PC-3 (cell line): ENCODE measurements around a stretch of chr1.

DNA sequence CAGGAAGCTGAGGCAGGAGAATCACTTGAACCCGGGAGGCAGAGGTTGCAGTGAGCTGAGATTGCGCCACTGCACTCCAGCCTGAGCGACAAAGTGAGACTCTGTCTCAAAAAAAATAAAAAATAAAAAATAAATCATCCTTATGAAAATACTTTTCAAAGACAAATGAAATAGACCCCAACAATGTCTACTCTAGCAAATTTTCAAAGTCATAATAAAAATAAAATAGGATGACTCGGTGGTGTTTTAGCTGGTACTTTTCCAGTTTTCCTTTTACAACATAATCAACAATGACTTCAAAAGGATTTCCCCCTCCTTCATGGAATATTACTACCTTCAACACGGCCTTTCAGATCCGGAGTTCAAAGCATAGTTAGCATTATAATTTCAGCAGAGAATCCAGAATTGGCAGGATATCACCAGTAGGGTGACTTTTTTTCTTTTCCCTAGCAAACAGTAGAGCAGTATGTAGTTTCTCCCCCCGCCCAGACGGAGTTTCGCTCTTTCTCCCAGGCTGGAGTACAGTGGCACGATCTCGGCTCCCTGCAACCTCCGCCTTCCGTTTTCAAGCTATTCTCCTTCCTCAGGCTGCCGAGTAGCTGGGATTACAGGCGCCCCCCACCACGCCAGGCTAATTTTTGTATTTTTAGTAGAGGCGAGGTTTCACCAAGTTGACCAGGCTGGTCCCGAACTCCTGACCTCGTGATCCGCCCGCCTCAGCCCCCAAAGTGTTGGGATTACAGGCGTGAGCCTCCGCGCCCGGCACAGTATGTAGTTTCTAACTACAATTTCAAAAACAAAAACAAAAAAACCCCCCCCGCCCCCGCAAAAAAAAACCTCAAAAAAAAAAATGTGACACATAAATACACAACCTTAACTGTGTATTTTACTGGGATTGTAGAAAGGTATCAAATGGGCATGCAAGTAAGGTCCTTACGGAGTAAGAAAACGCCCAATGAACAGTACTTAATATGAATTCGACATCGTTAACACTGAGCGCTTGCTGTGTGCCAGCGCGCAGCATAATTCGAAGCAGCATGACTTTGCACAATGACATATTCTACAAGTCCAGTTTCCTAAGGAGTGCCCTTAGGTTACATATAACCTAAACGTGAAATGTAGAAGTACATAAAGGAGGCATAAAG is 1.6 kb upstream of the COX20 start:
- RAMPAGE, long total RNA: no peak

GRCh38 chr1:244834837-244835620 is 429 bp upstream of the COX20 start:
- RAMPAGE, long total RNA: no peak

DNA sequence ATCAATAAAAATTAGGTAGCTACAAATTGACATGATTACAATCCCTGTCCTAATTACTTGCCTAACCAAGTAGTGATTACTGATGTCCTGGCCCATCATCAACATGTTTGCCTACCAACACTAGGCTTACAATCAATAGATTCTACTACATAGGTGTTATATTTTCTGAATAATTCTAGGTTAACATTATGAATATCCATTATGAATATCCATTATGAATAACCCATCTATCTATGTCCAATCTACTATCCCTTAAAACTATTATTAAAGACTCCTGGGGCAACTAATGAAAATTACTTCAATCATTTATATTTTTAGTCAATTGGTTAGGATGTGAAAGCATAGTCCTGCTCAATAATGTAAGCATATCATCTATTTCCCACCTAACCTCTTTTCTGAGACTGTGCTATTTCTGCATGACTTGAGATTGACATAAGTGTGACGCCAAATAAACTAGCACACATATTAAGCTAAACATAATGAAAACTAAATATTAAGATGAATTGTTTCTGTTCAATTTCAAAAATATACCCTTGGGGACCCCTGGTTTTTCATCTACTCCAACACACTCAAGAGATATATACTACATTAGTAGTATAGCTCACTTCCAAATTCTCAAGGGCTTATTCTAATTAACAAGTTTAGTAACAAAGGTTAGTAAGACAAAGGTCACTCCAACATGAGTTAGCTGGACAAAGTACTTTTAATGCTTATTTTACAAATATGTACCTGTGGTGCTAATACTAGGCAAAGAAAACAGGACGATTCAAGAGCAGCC is 14.3 kb downstream of the COX20 start:
- RAMPAGE, long total RNA: no peak

DNA sequence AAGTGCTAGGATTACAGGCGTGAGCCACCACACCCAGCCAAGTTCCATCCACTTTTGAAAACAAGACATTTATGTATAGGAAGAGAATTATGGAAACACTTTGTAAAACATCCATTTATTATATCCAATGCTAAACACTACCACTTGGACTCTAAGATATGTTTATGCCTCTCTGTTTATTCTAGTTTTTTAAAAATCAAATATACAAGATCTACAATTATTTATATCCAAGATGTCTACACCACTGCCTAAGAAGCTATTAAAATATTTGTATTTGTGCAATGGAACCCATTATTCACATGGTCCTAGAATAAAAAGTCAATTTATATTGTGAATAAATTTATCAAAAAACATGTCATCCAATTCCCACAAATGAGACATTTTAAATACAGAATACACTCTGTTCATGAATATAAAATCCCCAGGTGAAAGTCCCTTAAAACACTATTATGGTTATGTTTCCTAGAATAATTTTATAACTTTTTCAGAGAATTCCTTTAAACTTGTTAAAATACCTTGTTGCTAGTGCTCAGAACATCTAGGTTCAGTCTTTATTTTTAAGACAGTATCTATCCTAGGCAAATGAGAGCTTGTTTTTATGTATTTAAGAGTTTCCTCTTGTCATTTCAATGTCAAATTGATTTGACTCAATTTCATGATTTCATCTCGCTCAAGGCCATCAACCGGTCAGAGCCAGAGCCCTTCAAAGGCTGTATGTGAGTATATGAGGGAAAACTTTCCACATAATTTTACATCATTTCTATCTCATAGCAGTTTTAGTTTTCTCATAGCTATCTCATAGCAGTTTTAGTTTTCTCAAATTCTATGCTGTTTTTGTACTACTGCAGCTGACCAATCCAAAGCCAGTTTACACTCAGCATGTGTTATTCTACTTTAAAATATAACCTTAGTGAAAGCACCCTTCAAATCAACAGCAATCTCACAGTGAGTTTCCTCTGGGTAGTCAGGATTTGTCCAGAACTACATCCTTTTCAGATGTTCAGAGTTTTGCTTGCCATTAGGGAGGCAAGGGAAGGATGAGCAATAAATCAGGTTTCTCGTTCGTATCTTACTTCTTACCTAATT is 12.9 kb downstream of the HNRNPU start:
- RAMPAGE, long total RNA: no peak

GRCh38 chr1:244970681-244971225 is 1.3 kb downstream of the EFCAB2 start:
- RAMPAGE, long total RNA: no peak

DNA sequence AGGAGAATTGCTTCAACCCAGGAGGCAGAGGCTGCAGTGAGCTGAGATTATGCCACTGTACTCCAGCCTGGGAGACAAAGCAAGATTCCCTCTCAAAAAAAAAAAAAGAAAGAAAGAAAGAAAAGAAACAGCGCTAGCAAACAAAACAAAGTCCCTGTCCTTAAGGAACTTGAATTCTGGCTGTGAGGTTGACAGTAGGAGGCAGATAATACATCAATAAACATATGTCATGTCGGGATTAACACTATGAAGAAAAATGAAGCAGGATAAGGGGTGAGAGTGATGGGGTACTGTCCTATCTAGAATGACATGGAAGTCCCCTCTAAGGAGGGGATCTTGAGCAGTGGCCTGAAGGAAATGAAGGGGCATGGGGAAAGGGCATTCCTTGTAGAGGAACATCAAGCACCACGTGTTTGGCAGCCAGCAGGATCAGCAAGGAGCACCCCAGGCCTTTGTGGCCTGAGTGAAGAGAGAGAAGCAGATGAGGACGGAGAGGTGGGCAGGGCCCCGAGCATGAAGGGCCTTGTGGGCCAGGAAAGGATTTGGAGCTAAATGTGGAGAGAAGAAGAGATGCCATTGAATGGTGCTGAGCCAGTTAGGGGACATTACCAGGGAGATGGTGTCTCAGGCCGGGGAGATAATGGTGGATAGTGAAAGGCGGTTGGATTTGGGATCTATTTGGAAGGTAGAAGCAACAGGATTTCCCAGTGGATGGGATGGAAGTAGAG is 57.2 kb upstream of the KIF26B start:
- RAMPAGE, long total RNA: no peak

- RAMPAGE, long total RNA: no peak
These were observed 47.3 kb upstream of the KIF26B start for GRCh38 chr1:245107353-245107939.

DNA sequence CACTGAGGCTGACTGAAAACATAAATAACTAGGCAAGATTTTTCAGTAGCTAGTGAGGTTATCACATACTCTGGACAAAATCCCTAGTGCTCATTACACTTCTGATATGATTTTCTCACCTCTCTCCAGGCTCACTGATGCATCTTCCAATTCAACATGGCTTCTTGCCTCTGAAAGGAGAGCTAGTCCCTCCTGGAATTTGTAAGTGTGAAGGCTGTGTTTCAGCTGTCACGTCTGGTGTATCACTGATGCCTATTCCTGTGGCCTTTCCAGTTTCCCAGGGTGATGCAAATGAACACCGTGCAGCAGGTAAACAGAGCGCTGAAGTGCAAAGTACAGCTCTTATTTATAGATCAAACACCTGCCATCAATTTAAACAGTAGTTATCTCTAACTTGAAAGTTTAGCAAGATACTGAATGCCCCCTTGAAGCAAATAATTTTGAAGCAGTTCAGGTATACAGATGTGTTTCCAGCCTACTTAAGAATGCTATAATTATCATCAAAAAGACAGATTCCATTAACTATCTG is 656.2 kb downstream of the KIF26B start:
- RAMPAGE, long total RNA: no peak

DNA sequence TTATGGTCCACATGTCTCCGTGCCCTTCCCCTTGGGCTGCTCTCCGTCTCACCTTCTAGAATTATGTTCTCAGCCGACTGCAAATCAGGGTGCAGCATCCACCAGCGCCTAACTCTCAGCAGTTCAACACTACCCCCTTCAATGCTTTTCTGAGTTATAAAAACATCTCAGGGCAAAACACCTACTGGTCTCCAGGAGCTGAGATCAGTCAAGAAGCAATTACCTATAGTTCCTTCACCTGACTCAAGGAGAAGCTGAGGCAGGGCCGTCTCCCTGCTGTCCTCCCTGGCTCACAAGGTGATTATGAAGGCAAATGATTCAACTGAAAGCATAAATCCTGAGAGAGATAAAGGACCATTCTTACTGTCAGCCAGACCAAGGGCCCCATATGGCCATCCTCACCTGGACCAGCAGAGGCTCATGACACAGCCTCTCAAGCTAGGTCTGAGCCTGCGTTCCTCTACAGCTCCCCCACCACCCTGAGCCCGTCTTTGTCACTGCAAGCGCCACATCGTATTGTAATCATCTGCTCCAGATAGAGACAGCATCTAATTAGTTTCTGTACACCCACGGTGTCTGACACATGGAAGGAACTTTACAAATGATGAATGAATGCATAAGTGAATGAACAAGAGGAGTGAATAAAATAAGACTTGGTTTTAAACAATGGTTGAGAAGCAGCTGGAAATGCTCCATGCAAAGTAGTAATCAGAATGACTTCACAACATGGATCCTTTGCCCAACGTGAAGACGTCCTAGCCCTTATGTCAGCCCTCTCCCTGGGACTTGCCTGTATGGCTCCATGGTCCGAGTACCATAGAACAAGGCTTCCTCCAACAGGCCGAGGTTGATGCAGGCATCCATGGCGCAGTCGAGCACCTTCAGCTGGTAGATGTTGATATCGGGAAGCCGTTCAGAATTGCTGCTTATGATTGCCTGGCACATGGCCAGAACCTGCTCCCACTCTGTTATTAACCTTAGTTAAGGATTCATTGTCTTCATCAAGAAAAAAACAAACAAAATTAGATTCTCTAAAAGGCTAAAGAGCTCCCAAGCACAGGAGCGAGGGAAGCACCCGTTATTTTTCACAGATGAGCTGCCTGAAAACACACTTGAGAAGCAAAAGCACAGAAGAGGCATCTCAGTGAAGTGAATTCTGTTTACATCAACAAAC is 649.0 kb downstream of the SMYD3 start:
- RAMPAGE, long total RNA: no peak

DNA sequence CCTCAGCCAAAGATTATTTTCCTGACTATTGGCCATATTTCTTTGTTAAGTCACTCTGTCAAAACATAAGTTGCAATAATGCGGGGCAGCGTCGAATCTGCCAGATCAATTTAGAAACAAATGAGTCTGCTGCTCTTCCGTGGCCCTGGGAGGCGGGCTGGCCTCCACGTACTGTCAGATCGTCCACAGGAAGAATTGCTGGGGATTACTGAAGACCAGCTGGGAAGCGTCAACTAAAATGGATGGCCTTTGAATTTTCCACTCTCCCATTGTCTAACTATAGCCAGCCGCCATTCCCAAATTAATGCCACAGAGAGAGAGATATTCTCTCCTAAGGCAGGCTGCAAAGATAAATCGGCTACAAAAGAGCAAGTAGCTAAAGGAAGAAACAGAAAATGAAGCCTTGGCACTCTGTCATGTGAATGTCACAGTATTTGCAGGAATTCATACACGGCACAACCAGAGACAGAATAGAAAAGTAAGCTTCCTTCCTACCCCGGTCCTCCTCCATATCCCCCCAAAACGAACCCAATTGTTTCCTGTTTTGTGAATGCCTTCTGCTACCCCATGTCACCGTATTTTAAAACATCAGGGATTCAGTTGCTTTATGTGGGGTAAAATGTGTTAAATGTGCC is 560.1 kb downstream of the SMYD3 start:
- RAMPAGE, long total RNA: no peak

DNA sequence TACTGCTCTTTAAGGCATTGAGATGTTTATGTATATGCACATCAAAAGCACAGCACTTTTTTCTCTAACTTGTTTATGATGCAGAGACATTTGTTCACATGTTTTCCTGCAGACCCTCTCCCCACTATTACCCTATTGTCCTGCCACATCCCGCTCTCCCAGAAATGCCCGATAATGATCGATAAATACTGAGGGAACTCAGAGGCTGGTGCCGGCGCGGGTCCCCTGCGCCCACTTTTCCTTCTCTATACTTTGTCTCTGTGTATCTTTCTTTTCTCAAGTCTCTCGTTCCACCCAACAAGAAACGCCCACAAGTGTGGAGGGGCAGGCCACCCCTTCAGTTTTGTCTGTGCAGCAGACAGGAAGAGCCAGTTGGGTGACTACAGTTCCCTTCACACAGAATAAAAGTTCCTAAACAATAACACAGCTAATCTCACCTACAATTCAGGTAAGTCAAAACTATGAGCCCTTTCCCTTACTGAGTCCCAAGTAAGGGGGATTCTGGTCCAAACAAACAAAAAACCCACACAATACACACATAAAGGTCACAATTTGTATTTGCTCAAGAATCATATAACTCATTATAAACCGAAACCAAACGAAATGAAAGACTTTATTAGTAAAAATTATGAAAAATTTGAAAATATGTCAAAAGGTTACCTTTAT is 423.6 kb downstream of the SMYD3 start:
- RAMPAGE, long total RNA: no peak

- RAMPAGE, long total RNA: no peak
These were observed 257.1 kb downstream of the SMYD3 start for GRCh38 chr1:246249828-246250504.

- RAMPAGE, long total RNA: no peak
These were observed 1.0 kb downstream of the CNST start for GRCh38 chr1:246567162-246567756.

DNA sequence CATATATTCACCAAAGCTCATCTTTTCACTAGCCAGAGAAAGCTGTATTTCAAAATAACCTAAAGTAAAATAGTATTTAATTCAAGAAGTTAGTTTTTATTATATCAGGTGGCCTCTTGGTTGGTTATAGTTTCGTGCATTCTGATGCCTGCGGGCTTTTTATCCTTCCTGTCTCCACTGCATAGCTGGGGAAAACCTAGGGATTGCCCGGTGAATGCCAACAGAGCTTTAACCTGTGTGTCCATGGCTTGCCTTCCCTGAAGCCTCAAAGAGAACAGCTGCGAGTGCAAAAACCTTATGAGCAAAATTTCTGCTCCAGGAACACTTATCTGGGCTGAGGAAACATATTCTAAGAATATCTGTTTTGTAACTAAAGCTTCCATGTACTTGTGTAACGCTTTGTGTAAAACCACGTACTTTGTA is 7.1 kb downstream of the CNST start:
- RAMPAGE, long total RNA: no peak

- RAMPAGE, long total RNA: no peak
These were observed 16.0 kb downstream of the CNST start for GRCh38 chr1:246581968-246583041.

DNA sequence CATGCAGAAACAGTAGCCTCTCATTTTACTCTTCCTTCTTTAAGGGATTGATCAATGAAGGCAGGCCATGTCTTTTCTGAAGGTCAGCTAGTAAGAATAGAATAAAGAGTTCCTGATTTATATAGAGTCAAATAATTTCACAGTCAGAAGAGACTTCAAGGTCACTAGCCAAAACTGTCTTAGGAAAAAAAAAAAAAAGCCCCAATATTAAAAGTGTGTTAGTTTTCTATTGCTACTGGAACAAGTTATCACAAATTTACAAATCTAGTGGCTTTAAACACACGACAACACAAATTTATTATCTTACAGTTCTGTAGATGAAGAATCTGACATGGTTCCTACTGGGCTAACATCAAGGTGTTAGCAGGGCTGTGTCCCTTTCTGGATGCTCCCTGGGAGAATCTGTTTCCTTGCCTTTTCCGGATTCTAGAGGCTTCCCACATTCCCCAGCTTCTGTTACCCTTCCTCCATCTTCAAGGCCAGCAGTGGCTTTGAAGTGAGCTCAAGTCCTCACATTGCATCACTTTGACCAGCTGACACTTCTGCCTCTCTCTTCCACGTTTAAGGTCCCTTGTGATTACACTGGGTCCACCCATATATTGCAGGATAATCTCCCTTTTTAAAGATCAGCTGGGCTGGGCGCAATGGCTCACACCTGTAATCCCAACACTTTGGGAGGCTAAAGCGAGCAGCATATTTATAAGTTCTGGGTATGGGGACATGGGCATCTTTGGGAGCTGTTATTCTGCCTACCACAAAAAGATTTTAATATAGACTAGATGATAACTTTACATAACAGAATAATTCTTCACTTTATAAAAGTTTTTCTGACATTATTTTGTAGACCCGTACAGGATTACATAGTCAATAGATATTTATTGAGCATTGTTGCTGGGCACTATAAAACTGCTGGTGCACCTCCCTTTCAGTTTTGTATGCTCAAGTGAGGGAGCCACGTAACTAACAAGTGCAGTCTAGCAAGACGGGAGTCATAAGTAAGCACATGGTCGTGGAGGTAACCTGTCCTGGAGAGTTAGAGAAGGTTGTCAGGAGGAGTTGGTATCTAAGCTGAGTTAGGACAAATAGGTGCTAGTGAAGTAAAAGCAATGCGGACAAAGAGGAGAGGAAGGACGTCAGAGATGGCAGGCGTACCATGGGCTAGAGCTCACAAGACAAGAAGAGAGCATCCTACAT is 33.1 kb downstream of the CNST start:
- RAMPAGE, long total RNA: no peak

GRCh38 chr1:246607413-246607846 is 41.2 kb downstream of the CNST start:
- RAMPAGE, long total RNA: no peak

DNA sequence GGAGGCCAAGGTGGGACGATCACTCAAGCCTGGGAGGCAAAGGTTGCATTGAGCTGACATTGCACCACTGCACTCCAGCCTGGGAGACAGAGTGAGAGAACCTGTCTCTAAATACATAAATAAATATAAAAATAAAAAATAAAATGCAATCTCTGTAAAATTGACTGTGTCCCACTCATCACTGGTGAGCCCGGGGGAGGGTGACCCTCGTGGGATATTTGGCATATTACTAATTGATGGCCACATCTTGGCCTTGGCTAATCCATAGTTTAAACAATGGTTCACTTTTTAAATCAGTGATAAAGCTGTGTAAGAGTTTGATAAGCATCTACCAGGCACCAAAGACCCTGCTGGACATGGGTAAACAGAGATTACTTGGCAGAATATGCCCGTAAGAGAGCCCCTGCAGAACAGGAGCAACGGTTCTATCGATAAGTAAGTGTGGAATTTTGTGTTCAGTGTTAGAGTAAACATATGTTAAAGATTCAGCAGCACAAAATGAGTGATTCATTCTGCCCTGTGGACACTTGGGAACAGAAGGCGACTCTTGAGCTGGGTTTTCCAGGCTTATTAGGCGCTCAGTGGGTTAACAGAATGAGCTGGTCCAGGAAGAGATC is 55.7 kb downstream of the CNST start:
- RAMPAGE, long total RNA: no peak

- RAMPAGE, long total RNA: no peak
These were observed 86.4 kb downstream of the SCCPDH start for GRCh38 chr1:246810578-246810995.

- RAMPAGE, long total RNA: no peak
These were observed 93.9 kb downstream of the AHCTF1 start for GRCh38 chr1:246837461-246838672.